Heart right ventricle (tissue), 2 donors: ENCODE measurements around a stretch of chr1.

- PRO-cap, 2 experiments: no peak in any of the 2 experiments
These were observed 2.4 kb downstream of the TMEM88B start for GRCh38 chr1:1428078-1428508.

GRCh38 chr1:1430052-1431236 lies 4.8 kb downstream of the TMEM88B start:
- PRO-cap, 2 experiments: peak in 1 of 2 experiments; most common plus-strand start chr1:1430453 (in 1)

DNA sequence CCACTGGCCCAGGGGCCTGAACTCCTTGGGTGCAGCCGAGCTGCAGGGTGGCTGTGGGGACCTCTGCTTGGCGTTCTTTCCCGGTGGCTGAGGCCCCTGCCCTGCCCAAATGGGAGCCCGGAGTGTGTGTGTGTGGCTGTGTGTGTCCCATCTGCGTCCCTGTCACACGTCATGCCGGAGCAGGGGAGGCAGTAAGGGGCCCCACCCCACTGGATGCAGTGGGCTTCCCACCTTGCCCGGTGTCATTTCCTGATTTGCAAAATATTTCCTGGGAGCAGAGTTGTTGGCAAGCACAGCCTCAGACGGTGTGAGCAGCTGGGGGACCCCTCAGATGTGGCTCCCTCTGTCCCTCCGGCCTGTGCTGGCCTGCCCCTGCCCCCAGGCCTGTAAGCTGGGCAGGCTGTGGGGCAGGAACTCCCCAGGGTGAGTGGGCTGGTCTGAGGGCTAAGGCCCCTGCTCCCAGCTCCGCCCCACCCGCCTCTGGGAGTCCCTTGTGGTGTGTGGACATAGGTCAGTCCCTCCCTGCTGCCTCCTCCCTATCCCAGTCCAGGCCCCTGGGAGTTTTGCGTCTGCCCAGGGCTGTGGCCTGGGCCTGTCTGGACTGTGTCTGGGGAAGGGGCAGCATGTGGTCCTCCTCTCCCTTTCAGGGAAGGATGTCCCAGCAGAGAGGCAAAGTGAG lies 3.8 kb upstream of the VWA1 start:
- PRO-cap, 2 experiments: peak in 2 of 2 experiments; most common plus-strand start position 301 of the sequence (in 2); most common minus-strand start position 110 of the sequence (in 1)

DNA sequence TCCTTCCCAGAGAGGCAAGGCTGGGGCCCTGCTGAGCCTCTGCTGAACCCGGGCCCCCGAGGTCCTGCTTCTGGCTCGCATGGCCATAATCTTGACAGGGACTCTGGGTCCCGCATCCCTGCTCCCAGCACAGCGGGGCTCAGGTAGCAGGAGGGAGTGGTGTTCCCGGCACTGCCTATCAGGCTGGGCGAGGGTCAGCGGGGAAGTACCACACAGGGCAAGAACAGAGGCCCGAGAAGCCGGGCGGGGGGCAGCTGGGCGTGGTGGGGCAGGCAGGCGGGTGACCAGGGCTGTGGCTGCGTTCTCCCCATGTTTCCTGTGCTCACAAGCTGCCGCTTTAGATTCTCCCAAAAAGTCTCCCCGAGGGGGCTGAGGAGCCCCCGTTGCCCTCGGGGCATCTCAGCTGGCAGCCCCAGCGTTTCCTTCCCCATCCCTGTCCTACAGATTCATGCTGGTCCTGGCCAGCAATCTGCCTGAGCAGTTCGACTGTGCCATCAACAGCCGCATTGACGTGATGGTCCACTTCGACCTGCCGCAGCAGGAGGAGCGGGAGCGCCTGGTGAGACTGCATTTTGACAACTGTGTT lies 18.3 kb downstream of the ATAD3B start:
- PRO-cap, 2 experiments: no peak in any of the 2 experiments

GRCh38 chr1:1508846-1509079 lies 3.2 kb upstream of the ATAD3A start:
- PRO-cap, 2 experiments: peak in 1 of 2 experiments; most common minus-strand start chr1:1508939 (in 1)

GRCh38 chr1:1511305-1511626 lies 696 bp upstream of the ATAD3A start:
- PRO-cap, 2 experiments: no peak in any of the 2 experiments

- PRO-cap, 2 experiments: no peak in any of the 2 experiments
These were observed 19.4 kb downstream of the NADK start for GRCh38 chr1:1758531-1759659.

DNA sequence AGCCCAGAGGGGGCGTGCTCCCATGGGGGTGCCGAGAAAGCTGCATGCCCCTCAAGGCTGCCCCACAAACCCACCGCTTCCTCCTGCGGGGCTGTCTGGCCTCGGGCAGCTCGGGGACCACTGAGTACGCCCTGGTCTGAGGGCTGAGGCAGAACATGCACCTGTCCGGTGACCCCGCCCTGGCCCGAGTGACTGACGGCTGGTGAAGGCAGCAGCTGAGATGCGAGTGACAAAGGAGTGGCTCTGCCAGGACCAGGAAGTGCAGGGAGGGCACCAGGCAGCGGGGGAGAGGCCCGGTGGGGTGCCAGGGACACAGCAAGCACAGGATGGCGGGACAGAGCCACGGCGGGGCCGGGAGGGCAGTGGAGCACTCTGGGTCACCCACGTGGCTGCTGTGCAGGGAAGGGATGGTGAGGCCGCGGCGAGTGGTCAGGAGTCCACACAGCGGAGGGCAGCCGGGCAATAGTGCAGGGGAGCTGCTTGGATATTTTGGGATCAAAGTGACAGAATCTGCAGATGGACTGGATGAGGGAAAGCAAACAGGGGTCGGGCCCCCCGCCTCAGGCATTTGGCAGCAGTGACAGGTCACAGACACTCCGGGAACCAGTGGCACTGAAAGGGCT lies 18.5 kb downstream of the NADK start:
- PRO-cap, 2 experiments: no peak in any of the 2 experiments

DNA sequence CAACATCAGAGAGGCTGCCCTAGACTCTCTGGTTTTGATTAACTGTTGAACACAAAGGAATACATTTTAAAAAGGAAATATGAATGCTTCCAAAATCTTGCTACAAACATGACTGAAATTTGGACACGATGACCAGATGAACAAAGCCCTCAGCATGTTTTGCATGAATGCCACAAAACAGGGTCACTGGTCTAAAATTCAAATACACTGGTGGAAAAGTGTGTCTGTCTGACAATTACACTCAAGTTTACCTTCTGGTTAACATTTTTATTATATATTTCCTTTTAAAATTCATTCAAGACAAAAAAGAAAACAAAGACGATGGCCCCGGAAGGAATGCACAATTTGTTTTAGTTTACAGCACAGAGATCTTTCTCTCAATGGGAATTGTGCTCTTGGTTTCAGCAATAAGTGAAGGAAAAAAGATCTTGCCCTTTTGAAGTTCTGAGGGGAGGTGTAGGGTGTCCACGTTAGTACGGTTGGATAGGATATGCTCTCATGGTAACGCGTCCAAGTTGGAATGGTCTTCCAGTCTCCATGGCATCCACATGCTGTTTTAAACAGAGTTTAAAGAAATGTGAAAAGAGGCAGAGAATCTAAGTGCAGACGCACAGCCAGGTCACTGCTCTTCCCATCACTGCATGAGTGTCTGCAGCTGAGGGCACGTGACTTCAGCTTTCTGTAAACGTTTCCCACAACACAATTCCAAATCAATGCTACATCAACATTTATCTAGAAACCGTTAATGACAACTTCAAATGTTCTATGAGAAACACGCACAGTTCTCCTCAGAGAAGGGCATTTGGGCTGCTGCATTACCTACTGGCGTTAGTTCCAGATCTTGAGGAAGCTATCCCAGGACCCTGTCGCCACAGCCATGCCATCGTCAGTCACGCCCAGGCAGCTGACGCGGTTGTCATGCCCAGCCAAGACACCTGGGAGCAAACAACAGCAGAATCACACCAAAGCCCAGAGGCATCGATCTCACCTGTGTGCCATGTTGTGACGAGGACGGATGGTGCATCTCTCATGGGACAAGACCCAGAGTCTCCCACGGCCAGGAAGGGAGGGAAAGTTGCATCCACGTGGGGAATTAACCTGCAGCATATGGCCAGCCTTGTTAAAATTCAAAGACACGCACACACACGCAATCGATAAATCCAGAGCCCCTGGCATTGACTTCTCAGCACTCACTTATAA lies 8.6 kb upstream of the NADK start:
- PRO-cap, 2 experiments: no peak in any of the 2 experiments

- PRO-cap, 2 experiments: no peak in any of the 2 experiments
These were observed 54.1 kb upstream of the NADK start for GRCh38 chr1:1832197-1832910.

- PRO-cap, 2 experiments: no peak in any of the 2 experiments
These were observed 31.8 kb downstream of the GNB1 start for GRCh38 chr1:1858998-1859641.

DNA sequence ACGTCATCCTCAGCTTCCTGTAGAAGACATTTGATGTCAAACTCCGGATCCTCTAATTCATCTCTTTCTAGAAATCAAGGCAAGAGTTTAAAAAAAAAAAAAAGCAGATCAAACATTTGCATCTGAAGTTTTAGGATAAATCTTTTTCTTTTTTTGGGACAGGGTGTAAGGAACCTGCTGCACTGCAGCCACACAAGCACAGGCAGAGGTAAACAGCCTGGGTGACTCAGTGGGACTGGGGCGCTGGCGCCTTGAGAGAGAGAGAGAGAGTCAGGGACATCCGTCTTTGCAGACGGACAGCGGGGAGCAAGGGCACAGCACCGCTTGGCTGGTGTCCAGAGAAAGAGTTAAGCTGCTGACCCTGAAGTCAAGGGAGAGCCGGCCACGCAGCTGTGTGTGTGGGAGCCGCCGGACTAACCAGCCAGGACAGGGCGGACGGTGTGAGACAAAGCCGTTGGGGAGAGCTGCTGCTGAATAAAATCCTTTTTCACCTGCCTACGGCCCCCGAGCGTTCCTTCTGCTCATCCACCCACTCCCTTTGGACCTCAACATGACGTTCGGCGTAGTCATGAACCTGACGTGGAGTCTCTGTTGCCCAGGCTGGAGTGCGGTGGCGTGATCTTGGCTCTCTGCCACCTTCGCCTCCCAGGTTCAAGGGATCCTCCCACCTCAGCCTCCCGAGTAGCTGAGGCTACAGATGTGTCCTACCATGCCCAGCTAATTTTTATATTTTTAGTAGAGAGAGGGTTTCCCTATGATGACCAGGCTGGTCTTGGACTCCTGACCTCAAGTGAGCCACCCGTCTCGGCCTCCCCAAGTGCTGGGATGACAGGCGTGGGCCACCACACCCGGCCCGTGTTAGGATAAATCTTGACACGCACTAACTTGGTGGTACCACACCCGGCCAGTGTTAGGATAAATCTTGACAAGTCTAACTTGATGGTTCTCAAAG lies 14.4 kb downstream of the CFAP74 start:
- PRO-cap, 2 experiments: peak in 1 of 2 experiments; most common plus-strand start position 420 of the sequence (in 1)

DNA sequence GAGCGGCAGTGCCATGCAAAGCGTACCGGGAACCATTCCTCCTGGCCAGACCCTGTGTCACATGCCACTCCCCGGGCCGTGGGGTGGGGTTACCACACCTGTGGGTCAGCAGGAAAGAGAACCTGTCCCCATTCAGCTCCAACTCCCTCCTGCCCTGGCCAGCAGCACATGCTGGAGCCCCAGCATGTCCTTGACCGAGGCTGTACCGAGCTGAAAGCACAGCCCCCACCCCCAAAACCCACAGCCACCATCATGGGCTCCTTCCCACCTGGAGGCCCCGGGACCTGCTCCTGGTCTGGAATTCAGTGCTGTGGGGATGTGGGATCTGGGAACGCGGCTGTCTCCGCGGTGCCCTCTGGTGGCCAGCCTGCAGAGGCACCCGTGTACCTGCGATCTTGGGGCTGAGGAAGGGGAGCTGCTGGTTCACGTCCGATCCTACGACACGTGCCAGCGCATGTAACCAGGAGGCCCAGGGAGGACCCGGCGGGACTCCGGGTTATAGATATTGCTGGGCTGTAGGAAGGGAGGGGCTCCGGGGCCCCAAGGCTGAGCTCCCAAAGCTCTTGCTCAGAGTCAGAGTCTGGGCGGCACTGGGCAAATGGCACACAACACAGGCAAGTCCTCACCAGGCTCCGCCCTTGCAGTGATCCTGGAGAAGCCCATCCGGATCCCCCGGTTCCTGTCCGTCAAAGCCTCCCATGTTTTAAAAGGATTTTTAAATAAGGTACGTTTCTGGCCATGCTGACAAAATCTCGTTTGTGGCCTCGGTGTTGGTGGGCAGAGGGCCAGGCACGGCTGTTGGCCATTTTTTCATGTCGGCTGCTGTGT lies 20.2 kb downstream of the FAAP20 start:
- PRO-cap, 2 experiments: no peak in any of the 2 experiments

DNA sequence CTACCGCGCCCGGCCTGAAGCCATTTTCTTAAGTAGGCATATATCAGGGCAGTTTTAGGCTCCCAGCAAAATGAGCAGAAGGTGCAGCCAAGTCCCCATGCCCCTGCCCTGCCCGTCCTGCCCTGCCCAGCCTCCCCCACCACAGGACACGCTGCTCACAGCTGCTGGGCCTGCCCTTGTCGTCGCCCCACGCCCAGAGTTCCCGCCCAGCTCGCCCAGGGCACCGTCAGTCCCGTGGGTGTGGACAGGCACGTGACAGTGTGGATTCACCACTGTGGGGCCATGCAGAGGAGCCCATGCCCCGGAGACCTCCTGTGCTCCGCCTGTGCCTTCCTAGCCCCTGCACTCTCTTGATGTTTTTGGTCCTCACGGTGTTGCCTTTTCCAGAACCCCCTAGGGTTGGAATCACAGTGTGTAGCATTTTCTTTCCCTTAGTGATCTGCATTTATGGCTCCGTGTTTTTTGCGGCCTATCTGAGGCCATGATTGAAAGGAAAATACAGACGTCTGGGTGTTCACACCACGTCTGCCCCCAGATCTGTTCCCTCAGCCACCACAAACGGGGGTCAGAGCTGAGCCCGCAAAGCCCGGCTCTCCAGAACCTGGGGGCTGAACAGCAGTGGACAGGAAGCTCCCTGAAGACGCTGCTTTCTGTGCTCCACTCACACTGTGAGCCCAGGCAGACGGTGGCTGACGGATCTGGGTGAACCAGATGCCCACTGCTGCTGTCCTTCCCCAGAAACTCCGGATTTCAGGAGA lies 6.8 kb downstream of the FAAP20 start:
- PRO-cap, 2 experiments: no peak in any of the 2 experiments

DNA sequence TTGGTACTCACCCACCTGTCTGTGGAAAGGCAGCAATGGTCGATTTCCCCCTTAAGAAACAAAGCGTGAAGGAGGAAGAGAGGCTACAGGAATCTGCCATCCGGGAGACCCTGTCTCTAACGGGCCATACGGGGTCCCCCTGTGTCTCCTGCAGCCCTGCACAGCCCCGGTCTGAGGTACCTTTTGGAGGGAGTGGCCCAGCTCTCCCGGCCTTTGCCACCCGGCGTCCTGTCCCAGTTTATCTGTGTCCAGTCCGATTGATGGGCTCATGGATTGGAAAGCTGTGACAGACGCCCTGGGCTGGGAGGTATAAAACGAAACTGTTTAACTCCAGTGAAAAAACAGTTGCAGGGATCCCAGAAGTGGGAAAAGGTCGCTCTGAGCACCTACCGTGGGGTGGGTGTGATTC lies 11.6 kb upstream of the FAAP20 start:
- PRO-cap, 2 experiments: no peak in any of the 2 experiments

DNA sequence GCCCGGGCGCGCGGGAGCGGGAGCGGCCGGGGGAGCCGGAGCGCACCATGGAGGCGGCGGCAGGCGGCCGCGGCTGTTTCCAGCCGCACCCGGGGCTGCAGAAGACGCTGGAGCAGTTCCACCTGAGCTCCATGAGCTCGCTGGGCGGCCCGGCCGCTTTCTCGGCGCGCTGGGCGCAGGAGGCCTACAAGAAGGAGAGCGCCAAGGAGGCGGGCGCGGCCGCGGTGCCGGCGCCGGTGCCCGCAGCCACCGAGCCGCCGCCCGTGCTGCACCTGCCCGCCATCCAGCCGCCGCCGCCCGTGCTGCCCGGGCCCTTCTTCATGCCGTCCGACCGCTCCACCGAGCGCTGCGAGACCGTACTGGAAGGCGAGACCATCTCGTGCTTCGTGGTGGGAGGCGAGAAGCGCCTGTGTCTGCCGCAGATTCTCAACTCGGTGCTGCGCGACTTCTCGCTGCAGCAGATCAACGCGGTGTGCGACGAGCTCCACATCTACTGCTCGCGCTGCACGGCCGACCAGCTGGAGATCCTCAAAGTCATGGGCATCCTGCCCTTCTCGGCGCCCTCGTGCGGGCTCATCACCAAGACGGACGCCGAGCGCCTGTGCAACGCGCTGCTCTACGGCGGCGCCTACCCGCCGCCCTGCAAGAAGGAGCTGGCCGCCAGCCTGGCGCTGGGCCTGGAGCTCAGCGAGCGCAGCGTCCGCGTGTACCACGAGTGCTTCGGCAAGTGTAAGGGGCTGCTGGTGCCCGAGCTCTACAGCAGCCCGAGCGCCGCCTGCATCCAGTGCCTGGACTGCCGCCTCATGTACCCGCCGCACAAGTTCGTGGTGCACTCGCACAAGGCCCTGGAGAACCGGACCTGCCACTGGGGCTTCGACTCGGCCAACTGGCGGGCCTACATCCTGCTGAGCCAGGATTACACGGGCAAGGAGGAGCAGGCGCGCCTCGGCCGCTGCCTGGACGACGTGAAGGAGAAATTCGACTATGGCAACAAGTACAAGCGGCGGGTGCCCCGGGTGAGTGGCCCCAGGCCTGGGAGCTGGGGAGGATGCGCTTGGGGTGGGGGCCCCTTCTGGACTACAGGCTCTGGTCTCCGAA lies 950 bp downstream of the SKI start:
- PRO-cap, 2 experiments: no peak in any of the 2 experiments

DNA sequence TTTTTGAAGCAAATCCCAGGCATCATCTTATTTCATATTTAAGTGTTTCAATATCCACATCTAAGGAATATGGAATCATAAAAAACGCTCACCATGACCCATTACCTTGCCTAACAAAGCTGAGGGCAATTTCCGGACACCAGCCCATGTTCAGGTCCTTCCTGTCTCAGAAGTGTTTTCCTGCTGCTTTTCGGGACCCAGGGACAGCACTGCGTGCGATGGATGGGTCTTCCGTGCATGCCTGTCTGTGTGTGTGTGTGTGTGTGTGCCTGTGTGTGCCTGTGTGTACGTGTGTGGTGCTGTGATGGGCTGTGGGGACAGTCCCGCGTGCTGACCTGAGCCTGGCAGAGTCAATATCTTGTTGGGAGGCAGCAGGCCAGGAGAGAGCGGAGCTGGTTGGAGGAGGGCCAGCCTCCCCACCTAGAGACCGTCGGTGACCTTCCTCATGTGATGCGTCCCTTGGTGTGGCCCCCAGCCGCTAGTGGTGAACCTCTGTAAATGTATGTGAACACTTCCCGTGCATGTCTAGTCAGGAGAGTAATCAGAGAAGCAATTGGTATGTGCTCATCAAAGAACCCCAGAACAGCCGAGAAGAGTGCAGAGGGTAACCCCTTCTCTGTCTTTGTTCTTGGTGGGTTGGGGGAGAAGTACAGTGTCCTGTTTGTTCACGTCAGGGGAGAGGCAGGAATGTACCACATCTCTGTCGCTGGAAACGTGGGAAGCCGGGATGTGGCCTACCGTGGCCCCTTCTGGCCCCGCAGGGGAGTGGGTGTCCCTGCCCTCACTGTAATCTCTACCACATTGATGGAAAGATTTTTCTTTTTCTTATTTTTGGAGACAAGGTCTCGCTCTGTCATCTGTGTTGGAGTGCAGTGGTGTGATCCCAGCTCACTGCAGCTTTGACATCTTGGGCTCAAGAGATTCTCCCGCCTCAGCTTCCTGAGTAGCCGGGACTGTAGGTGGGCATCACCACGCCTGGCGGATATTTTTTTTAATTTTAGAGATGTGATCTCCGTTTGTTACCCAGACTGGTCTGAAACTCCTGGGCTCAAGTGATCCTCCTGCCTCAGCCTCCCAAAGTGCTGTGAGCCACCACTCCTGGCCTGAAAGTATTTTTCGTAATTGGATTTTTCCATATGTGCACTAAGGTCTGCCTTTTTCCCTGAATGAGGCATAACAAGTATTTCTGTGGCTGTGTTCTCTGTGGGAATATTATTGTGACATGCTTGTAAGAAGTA lies 14.0 kb downstream of the SKI start:
- PRO-cap, 2 experiments: no peak in any of the 2 experiments

GRCh38 chr1:2248942-2249660 lies 21.0 kb downstream of the SKI start:
- PRO-cap, 2 experiments: peak in 1 of 2 experiments; most common plus-strand start chr1:2249065 (in 1)

DNA sequence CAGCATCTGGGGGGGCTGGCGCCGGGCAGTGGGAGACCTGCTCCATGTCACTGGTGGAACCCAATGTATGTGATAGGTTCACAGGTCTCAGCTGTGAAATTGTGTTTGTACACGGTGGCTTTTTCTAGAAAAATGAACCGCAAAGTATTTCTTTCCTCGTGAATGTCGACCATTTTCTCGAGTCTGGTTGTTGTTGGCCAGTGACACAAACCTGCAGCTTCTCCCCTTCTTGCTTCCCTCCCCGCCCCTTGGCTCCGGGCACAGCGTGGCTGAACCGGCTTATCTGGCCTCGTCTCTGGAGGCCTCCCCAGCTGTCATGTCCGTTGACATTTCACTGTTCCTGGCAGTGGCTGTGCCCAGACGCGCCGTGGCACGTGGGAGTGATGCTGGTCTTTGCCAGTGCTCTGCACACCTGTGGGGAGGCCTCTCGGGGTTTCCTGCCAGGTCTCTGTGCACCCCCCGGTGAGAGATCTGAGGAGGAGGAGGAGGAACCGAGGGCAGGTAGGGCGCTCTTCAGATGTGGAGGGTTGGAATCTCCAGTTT lies 23.6 kb downstream of the SKI start:
- PRO-cap, 2 experiments: no peak in any of the 2 experiments

- PRO-cap, 2 experiments: no peak in any of the 2 experiments
These were observed 39.2 kb downstream of the SKI start for GRCh38 chr1:2267259-2267823.